Zone of skin (tissue), 1 donor: ENCODE measurements around a stretch of chr17.

DNA sequence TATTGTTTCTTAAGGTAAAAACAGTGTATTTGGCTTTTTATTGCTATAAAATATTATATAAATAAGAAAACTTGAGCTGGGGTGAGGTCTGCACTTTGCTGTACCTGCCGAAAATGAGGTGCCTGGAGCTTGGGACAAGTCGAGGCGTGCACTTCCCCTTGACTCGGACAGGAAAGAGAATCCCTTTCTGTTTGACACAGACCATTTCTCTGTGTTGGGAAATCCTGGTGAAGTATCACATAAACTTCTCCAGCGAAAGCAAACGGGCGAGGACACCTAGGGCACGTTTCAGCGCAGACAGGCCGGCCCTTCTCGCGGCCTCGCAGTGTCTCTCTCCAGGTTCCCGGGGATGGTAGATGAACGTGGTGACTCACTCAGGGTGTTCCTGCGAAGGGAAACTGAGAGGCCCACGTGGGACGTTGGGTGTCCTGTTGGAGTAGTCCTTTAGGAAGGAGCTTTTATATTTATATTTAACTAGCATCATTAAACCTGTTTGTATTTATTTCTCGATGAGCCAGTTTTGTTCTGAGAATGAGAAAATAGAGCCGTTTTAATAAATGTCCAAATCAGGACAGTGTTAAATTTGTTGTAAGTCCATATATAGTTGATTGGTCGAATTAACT is 36.3 kb upstream of the ZNF750 start:
- RRBS = no CpG with 5 or more reads among the region's 21 CpGs

- RRBS = no CpG with 5 or more reads among the region's 17 CpGs
Observed at GRCh38 chr17:82883742-82884265, 44.0 kb upstream of the ZNF750 start.

DNA sequence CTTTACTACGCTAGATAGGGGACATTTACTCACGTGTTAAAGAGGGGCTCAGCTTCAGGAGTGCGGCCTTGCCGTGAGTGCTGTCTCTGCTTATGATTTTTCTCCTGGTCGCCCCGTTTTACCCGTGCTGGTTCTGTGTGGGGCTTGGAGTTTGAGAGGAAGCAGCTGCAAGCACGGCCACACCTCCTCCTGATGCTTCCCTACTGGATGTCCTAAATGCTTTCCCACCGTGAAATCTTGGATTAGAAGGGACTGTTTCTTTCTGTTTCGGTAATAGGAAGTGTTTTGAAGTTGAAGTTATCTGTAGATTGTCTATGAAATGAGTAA is 54.0 kb upstream of the ZNF750 start:
- RRBS = no CpG with 5 or more reads among the region's 10 CpGs

- RRBS = no CpG with 5 or more reads among the region's 38 CpGs
Observed at GRCh38 chr17:82900451-82901415, 60.9 kb upstream of the ZNF750 start.

DNA sequence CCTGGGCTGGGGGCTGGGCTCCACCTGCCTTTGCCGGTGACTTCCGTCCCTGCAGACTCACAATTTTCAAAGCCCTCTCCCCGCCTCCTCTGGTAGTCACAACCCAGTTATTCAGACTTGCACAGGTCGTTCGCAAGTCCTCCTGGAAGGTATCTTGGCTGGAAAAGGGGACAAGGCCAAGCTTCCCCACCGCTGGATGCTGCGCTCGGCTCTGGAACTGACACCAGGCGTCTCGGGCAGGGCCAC is 1.2 kb upstream of the METRNL start:
- RRBS = no CpG with 5 or more reads among the region's 10 CpGs

GRCh38 chr17:83084025-83084542 is 4.7 kb downstream of the METRNL start:
- RRBS = no CpG with 5 or more reads among the region's 10 CpGs

DNA sequence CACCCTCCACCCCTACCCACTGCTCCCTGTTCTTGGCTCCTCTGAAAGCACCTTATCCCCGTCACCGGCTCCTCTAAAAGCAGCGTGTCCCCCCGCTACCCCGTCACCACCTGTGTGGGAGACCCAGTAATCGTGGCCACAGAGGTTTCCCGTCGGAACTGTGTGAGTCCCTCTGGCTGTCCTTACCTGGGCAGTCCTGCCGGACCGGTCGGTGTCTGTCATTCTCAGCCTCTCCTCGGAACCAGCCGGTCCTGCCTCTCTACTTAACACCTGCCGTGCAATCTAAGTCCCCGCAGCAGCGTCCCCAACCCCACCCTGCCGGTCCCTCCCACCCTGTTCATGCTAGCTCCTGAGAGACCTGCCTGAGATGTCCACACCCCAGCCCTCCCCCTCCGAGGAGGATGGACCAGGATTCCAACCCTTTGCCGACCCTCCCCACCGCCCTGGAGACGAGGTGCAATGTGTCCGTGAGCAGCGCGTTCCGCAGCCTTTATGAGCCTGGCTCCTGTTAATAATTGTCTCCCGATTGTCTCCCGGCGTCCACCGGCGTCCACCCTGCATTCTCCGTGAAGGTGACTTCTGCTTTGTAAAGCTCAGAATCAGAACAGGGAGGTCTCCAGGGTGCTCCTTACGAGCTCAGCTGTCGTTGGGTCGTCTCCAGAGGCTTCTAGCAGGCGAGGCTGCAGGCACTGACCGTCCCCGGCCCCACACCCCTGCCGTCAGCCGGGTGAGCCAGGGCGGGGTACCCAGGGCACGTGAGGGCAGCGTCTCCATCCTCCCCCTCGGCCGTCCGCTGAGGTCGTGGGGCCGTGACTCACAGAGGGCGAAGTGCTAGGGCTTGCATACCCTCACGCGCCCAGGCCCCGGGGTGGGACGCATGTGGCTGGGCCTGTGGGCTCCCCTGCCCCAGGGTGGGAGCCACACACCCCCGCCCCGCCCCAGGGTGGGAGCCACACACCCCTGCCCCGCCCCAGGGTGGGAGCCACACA is 10.1 kb downstream of the METRNL start:
- RRBS = 7% methylated on average over 11 of the region's 55 CpGs

DNA sequence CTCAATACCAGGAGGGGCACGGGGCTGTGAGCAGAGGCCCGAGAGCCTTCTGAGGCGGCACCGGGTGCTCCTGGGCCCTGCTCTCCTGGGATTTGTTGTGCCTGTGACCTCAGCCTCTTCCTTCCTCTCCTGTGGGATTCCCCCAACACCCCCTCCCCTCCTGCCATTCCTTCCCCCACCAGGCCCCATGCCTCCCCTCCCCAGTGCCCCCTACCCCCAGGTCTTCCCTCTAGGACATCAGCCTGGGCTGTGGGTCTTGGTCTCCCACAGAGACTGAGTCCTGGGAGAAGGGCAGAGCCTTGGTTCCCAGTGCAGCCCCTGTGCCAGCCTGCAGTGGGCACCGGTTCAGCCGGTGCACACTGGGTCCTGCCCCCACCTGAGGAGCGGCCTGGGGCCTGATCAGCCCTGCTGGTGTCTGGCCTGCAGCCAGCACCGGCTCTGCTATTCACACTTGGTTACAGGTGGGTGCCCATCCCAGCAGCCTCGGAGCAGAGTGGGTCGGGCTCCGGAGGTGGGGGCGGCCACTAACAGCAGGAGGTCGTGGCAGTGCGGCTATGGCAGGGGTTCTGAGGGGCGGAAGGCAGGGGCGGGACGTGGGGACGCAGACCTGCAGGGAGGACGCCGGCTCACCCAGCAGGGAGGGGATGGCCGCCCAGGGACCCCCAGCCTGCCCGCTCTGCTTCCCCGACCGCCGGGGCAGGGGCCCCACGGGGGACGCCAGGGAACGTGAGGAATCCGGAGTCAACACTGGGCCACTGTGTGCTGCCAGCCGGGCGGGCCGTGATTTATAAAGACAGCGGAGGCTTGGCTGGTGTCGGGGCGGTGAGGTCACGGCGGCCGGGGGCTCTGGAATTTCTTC is 20.1 kb downstream of the METRNL start:
- RRBS = 5% methylated on average over 30 of the region's 38 CpGs